ENCODE data around the genes NUP43 and RAET1L.

- CAGE, long polyA plus RNA: no peak
- RRBS: 2% methylated on average over 19 of the region's 46 CpGs
Measured at GRCh38 chr6:149745696-149746902, at the start of gene NUP43. Gene NUP43, minus strand, starts transcription at chr6:149746529.

DNA sequence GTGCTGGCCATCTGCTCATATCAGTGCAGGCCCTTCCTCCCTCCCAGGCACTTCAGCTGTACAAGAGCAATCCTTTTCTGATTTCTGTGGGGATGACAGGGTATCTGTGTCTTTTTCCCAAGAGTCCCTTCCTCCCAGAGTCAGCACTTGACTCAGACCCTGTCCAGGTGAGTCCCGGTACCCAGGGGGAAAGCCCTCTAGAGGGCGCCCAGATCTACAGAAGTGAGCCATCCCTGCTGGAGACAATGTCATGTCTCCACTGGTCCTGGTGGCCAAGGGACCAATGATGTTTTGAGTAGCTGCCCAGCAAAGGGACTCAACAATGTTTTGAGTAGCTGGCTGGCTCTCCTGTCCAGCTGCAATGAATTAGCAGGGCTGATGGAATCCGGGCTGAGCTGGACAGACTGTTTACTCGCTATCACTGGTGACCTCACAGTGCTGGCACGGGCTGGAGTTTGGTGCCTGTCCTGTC lies 23.6 kb downstream of the LRP11 start:
- CAGE, long polyA plus RNA: no peak
- RRBS: no CpG with 5 or more reads among the region's 5 CpGs

GRCh38 chr6:149854901-149855468 lies 9.2 kb downstream of the LRP11 start:
- CAGE, long polyA plus RNA: no peak
- RRBS: no CpG with 5 or more reads among the region's 5 CpGs

GRCh38 chr6:149855469-149856126 lies 8.6 kb downstream of the LRP11 start:
- CAGE, long polyA plus RNA: no peak
- RRBS: no CpG with 5 or more reads among the region's 5 CpGs

DNA sequence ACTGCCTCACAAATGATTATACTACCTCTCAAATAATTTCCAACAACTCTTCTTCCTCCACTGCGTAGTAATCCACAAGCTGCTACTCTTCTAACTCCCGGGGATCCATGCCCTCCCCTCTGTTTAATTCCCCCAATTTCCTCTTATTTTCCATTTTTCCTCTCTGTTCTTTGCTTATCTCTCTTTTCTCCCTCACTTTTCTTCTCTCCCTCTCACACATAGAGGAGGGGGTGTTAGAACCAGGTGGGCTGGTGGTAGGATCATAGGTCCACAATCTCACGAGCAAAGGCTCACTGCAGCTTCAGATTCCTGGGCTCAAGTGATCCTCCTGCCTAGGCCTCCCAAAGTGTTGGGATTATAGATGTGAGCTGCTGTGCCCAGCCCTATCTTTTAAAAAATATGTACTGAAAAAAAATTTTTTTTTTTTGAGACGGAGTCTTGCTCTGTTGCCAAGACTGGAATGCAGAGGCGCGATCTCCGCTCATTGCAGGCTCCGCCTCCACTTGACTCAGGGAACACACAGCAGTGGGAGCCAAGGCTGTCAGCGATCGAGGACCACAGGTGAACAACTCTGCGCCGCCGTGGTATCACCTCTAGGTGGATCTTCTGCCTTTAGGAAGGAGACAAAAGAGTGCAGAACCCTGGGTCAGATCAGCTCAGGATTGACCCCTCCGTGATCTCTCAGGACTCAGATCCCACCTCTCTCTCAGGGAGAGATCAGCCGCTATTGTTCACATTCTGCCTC lies 13.8 kb downstream of the RAET1E start:
- CAGE, long polyA plus RNA: no peak
- RRBS: no CpG with 5 or more reads among the region's 15 CpGs

DNA sequence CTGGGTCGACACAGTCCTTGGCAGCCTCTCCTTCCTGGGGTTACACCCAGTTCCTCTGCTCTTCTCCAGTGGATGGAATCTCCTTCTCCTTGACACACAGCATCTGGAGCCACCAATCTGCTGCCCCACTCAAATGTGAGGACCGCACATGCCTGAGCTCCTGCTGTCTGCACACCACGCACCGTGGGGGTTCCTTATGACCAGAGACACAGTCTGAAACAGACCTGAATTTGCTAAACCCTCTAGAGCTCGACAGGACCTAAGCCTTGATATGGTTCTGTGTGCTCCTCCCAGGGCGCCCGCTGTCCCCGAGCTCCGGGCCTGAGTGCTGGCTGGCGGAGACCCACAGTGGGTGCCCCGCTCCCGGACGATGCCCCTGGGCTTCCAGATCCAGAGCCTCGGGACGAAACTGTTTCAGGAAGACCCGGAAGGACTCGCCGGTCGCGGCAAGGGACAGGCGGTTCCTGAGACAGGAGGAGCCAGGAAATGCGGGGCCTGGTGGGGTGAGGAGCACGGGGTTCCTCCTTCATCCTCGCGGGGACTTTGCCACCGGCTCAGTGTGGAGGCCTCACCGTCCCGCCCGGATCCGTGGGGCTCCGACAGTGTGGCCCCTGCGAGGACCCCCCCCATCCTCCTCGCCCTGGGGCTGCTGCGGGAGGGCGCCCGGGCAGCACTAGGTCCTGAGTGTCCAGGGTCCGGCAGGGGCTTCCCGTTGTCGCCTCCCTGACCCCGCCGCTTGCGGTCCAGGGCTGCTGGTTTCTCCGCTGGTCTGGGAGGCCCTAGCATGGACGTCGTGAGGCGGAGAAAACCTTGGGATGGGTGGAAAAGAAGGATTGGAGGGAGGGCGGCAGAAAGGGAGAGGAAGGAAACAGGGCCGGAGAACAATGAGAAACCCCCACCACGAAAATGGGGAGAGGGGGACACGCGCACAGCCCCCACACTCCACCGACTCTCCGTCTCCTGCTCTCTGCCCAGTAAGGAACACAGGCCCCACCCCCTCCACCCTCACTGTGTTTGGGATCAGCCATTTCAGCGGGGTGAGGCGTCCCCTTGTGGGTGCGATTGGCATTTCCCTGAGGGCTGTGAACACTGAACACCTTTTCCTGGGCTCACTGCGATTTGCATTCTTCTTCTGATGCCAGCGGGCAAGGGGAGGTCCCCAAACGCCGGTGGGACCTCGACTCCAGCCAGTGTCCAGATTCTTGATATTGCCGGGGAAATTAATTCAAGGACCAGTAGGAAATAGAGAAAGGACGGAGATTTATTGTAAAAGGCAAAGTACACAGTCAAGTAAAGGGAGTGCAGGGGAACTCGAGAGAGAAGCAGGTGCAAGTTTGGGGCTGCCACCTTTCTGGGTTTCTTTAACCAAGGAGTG lies 2.9 kb upstream of the RAET1G start:
- CAGE, long polyA plus RNA: no peak
- RRBS: 13% methylated on average over 12 of the region's 64 CpGs

DNA sequence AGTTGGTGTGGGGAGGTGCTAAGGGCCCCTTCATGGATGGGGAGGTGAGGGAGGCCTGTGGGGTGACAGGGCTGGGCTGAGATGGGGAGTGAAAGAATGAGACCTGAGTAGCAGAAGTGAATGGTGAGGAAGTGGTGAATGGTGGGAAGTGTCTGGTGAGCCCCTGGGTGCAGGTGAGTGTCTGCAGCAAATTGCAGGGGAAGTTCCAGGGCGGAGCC lies 21.1 kb downstream of the RAET1L start:
- CAGE, long polyA plus RNA: no peak
- RRBS: no CpG with 5 or more reads among the region's 1 CpG

GRCh38 chr6:150025360-150025919 lies at the start of gene RAET1L:
Gene RAET1L, minus strand, starts transcription at chr6:150025532.
- CAGE, long polyA plus RNA: no peak
- RRBS: no CpG with 5 or more reads among the region's 31 CpGs

GRCh38 chr6:150175997-150176646 lies 33.3 kb downstream of the PPP1R14C start:
- CAGE, long polyA plus RNA: no peak
- RRBS: no CpG with 5 or more reads among the region's 9 CpGs

- CAGE, long polyA plus RNA: no peak
- RRBS: no CpG with 5 or more reads among the region's 1 CpG
Measured at GRCh38 chr6:150297218-150297535, 71.6 kb upstream of the IYD start.

DNA sequence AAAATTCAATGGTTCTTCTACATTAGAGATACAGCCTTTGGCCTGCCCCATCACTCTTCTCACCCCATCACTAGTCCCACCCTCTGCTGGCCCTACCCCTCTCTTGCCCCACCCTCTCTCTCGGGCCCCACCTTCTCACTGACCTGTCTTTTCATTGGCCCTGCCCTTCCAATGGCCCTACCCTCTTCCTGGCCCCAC lies 107.3 kb upstream of the PLEKHG1 start:
- CAGE, long polyA plus RNA: no peak
- RRBS: no CpG with 5 or more reads among the region's 1 CpG

GRCh38 chr6:150993164-150994309 lies 128.0 kb downstream of the MTHFD1L start:
- CAGE, long polyA plus RNA: no peak
- RRBS: no CpG with 5 or more reads among the region's 12 CpGs

- CAGE, long polyA plus RNA: no peak
- RRBS: no CpG with 5 or more reads among the region's 15 CpGs
Measured at GRCh38 chr6:151040739-151041679, 175.5 kb downstream of the MTHFD1L start.

DNA sequence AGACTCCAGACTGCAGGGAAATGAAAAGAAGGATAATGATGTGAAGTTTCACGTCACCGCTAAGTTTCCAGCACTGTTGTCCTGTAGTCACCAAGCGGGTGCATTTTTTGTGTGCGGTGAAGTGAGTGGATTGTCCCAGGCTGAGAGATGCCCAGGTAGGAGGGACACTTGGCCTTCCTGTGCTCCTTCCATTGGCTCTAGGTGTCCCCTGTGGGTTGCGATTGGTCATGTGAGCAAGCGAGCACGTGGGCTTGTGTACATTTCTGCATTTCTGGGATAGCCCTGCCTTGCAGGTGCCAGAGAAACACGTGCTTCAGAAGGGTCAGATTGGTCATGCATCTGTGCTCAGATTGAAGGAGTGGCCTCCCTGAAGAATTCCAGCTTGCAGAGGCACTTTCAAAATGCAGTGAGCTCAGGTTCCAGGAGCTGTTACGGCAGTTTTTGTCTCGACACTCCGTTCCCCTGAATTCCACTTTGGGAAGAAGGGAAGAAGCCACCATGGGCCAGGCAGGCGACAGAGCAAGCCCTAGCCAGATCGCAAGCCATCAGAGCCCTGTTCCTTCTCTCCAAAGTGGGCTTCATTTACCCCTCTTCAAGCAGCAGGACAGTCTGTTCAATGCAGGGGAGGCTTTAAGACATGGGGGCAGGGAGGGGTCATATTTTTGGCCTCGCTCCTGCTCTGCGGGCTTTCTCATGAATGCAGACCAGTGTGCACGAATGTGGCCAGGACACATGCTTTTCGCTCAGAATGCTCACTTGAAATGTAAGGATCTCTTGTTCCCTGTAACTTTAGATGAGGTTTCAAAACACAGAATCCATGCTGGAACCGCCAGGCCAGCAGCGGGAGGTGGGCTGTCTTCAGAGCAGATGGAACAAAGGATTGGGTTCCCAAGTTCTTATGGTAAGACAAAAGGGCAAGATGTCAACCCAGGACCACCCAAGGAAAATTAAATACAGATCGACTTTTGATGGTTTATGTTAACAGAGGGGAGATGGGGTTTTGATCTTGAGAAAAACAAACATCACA lies 78.6 kb upstream of the AKAP12 start:
- CAGE, long polyA plus RNA: no peak
- RRBS: no CpG with 5 or more reads among the region's 20 CpGs

- CAGE, long polyA plus RNA: no peak
- RRBS: no CpG with 5 or more reads among the region's 6 CpGs
Measured at GRCh38 chr6:151352039-151352462, 39.3 kb downstream of the ZBTB2 start.

GRCh38 chr6:151490777-151491460 lies 2.9 kb upstream of the CCDC170 start:
- CAGE, long polyA plus RNA: no peak
- RRBS: no CpG with 5 or more reads among the region's 10 CpGs

DNA sequence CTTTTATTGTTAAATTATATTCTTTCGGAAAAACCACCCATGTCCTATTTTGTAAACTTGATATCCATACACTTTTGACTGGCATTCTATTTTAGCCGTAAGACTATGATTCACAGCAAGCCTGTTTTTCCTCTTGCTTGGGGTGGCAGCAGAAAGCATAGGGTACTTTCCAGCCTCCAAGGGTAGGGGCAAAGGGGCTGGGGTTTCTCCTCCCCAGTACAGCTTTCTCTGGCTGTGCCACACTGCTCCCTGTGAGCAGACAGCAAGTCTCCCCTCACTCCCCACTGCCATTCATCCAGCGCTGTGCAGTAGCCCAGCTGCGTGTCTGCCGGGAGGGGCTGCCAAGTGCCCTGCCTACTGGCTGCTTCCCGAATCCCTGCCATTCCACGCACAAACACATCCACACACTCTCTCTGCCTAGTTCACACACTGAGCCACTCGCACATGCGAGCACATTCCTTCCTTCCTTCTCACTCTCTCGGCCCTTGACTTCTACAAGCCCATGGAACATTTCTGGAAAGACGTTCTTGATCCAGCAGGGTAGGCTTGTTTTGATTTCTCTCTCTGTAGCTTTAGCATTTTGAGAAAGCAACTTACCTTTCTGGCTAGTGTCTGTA lies 2.1 kb upstream of the ESR1 start:
- CAGE, long polyA plus RNA: no peak
- RRBS: no CpG with 5 or more reads among the region's 11 CpGs

DNA sequence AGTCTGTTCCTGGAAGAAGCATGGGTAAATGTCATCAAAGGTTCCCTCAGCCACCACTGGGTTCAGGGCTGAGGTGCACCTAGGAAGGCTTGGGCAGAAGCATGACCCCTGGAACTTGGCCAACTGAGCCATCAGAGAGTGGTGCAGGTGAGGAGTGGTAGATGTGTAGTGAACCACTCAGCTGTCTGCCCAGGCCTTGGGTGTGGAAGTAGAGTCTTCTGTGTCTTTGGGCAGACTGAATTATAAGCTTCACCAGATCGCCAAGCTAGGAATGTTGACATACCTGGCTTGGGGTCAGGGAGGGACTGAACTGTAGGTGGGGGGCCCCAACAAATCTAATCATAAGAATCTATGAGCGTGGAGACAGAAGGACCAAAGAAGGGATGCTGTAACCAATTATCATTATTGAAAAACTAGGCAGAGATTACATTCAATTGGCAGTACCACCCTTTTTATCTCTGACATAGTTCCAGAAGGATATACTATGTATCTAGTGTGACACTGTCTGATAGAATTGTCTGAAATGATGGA lies 102.2 kb downstream of the ESR1 start:
- CAGE, long polyA plus RNA: no peak
- RRBS: no CpG with 5 or more reads among the region's 2 CpGs

- CAGE, long polyA plus RNA: no peak
- RRBS: no CpG with 5 or more reads among the region's 14 CpGs
Measured at GRCh38 chr6:152110803-152111533, 303.5 kb downstream of the ESR1 start.

DNA sequence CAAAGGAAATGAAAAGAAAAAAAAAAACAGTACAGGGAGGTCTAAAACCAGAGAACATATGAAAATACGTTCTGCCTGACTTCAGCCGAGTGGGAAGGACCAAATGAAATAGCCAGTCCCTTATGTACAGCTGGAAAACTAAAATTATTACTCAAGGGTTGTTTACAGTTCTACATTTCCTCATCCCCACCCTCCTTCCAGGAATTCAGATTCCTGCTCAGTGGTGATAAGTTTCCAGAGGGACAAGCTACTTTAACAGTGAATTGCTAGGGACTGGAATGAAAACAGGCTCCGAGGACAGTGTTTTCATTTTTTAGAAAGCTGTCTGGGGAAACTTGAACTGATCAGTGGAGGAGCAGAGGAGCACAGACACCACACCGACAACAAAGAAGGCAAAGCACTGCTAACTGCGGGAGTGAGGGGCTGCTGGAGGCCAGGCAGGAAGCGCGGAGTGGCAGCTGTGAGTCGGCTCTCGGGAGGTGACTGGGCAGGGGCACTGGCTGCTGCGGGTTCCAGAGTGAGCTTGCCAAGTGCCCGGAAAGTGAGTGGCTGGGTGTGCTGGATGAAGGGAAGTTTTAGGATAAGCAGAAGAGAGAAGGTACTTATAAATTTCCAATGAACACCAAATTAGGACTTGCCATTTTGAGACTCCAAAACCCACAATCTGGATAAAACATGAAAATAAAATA lies 322.3 kb downstream of the ESR1 start:
- CAGE, long polyA plus RNA: no peak
- RRBS: no CpG with 5 or more reads among the region's 11 CpGs

Data from osteoblast (primary cell).